NCI-H460 (cell line): ENCODE results near the genes SETD6, GOT2, TERB1 and NAE1.

DNA sequence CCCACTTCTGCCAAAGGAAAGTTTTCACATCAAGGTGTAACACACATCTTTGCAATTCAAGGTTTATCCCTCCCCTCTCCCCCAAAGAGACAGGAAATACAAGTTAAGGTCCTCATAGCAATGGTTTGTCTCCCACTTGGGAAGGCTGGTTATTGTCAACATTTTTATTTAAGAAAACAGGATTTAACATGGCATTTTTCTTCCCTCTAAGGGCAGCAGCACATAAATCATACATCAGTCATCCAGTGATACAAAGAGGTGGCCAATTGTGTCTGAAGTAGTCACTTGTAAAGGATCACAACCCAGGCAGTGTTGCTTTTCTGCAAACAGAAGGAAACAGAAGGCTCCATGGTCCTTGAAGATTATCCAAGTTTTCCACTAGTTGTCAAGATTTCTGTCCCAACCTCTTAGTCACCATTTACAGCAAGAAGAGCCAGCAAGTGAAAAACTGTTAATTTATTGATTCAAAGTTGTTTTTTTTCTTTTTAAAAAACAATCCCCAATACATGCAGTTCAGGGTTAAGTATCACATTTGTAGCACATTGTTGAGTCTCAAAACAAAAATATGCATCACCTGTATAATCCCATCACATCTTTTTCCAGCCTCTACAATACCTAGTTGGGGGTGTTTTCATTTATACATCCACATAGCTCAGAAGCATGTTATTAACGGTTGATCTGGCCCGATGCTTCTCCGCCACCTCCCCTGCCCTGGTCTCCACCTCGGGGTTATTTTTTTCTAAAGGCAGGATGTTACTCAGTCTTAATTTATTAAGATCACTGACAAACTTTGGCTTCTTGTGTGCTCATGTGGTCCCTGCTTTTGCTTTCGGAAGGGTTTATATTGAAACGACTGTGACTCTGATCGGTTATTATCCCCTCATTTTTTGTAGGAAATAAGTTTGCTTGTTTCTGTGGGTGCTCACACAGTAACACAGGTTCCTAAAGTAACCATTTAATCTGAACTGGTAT lies 30.5 kb upstream of the CFAP20 start:
RAMPAGE:
- cytosol, long total RNA: no peak
- long total RNA: no peak
- nucleus, long total RNA: no peak

DNA sequence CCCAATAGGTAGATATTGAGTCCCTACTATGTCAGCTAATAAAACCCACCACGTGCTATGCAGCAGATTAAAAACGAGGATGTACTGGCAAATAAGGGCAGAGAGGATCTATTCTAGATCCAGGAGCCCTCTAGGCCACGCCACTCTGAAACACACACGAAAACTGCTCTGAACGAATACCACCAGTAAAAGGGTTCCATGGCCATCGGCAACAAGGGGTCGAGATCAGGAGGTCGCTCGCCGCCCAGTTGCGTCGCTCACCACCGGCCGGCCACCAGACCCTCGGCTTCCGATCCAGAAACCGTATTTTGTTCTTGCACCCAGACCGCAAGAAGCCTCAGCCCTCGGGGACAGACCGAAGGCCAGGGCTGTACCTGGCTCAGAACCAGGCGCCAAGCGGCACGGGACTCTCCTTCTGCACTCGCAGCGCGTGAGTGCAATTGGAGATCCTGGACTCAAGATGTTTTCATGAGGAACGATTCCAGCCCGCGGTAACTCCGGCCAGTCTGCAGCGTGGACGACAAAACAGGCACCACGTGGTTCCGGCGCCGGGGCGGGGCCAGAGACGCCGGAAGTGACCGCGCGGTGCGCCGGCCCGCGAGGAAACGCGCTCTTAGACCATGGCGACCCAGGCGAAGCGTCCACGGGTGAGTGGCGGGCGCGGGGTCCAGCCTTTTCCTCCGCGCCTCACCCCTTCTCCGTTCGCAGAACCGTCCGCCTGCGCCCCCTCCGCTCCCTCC lies at the start of gene SETD6:
Gene SETD6 (plus strand): TSS at position 600 of the 740 bp plus-strand sequence.
RAMPAGE:
- cytosol, long total RNA: no peak
- long total RNA: no peak
- nucleus, long total RNA: no peak

DNA sequence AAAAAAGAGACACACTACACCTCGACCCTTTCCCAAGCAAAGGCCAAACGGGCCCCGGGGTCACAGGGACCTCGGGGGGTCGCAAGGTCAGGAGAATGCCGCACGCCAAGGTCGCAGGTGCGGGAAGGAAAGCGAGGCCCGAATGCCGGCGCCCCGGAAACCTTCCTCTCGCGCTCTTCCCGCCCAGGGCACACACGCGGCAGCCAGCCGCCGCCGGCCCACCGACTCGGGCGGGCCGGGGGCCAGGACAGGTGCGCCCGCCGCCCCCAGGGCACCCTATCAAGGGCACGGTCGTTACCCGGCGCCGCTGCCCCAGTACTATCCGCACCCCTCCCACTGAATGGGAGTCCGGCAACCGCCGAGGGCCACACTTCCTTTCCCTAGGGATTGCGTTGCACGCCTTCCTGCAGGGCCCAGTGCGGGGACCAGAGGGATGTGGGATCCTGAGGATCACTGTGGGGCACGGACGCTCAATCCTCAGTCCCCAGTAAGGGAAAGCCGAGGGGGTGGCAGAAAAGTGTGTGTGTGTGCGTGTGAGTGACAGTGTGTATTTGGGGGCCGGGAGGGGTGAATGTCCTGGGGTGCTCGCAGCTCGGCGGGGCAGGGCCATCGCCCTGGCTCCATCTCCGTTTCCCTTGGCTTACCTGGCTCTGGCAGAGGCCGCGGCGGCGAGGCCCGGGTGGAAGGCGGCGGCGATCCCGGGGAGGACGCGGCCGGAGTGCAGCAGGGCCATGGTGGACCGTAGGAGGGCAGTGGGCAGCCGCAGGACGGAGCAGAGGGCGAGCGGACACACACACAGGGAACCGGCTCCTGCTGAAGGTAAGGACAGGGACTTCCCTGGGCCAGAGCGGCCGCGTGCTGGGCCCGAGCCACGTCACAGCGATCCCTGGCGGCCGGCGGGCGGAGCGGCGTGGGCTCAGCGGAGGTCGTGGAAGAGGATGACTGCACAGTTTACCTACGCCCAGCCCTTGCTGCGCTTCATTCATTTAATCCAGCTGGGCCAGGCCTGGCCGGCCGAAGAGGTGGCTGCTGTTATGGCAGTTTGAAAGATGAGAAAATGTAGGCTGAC lies at the start of gene GOT2:
Gene GOT2 (minus strand): TSS at position 821 of the 1,069 bp plus-strand sequence.
RAMPAGE:
- cytosol, long total RNA: start-site peak on the minus strand centred at position 807 of the sequence, 86 bp wide, 1,197 and 2,154 reads in 2 replicates; start-site peak on the plus strand centred at position 918 of the sequence, 59 bp wide, 8 and 6 reads in 2 replicates
- long total RNA: start-site peak on the minus strand centred at position 793 of the sequence, 58 bp wide, 203 and 722 reads in 2 replicates
- nucleus, long total RNA: start-site peak on the minus strand centred at position 786 of the sequence, 71 bp wide, 515 and 347 reads in 2 replicates

DNA sequence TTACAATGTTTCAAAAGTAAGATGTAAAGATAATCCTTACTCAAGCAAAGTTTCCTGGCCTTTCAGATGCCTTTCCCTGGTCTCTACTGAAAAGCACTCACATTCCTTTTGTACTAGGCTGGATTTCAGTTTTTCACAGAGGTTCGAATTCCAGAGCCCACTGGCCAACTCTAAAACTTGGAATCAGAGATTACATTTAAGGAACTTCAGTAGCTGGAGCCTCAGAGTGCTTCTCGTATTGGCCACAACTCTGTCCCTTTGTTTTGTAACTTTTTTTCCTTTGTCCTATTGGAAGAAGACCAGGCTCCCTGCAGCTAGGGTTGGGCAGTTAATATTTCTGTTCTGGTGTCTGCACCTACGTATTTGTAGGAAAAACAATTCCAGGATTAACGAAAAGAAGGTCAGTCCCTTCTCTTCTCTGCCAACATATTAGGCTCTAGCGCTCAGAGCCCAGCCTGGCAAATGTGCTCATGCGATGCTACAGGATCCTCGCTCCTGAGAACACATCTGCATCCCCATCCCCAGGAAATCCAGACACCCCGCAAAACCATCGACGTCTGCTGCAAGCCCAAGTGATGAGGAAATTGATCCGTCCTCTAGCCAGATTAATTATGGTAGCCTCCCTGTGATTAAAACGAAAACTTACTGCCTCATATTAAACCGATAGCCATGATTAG lies 1.9 kb downstream of the CDH11 start:
RAMPAGE:
- cytosol, long total RNA: no peak
- long total RNA: no peak
- nucleus, long total RNA: no peak

DNA sequence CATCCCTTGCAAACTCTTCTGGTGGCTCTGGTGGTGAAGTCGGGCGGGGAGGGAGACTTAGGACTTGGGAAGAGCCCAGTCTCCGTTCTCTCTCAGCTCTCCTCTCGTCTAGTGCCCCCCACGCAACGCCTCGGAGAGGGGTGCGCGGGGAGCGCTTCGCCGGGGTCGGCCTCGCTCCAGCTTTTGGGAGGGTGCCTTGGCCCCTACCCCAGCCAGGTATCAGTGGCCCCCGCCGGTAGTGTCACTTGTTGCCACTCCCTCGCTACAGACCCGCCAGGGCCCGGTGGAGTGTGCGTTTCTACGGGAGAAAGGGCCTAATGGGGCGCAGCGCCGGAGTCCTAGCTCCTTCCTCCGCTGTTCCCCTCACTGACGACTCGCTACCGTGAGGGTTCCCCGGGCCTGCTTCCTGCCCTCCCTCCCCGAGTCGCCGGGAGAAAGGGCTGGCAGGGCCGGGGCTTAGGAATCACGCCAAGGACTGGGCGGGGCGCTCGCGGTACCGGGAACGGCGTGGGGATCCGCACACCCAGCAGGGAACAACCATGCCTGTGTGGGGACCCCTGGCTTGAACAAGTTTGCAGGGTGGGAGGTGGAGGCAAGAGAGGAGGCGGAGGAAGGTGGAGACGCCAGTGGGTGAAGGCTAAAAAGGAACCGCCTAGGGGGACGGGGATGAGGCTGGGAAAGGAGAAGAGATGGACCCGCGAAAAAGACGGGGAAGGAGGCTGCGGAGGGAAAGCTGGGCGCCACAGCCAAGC lies 975 bp upstream of the CDH11 start:
RAMPAGE:
- cytosol, long total RNA: no peak
- long total RNA: no peak
- nucleus, long total RNA: no peak

RAMPAGE:
- cytosol, long total RNA: no peak
- long total RNA: no peak
- nucleus, long total RNA: no peak
Measured at GRCh38 chr16:65187951-65188265, 66.0 kb upstream of the CDH11 start.

GRCh38 chr16:65634585-65634784 lies 512.6 kb upstream of the CDH11 start:
RAMPAGE:
- cytosol, long total RNA: no peak
- long total RNA: no peak
- nucleus, long total RNA: no peak

GRCh38 chr16:65652151-65652404 lies 530.2 kb upstream of the CDH11 start:
RAMPAGE:
- cytosol, long total RNA: no peak
- long total RNA: no peak
- nucleus, long total RNA: no peak

DNA sequence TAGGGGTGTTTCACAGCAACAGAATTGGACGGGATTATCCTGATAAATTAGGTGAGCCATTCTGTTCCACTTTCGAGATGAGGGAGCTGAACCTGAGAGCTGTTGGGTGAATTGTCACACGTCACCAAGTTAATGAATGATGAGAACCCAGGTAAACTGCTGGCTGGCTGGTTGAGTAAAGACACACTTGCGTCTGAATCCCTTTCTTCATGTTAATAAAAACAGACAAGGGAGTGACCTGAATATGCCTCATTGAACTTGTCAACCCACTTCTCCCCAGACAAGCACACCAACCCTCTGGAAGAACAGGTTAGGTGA lies 400.9 kb upstream of the CDH5 start:
RAMPAGE:
- cytosol, long total RNA: no peak
- long total RNA: no peak
- nucleus, long total RNA: no peak

RAMPAGE:
- cytosol, long total RNA: no peak
- long total RNA: no peak
- nucleus, long total RNA: no peak
Measured at GRCh38 chr16:66490643-66491229, 59.2 kb downstream of the TK2 start.

DNA sequence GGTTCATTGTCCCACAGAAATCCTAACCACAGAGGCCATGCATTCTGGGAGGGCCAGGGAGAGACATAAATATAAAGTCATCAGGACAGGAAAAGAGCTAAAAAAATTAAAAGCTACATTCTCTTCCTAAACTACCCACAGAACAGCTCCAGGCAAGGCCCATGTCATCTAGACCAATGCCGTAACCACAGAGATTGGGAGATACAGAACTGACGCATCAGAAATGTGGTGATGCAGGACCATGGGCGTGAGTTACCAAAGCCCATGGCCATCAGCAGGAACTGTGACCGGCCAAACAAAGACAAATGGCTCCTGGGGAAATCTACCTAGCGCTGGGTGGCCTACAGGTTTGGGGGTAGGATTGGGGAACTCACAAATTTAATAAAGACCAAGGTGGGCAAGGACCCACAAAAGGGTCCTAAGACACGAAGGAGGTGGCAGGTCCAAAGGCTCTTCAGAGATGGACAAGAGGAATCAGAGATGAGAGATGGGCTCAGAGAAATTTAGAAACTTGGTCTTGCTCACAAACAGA lies 24.0 kb downstream of the TK2 start:
RAMPAGE:
- cytosol, long total RNA: no peak
- long total RNA: no peak
- nucleus, long total RNA: no peak

RAMPAGE:
- cytosol, long total RNA: no peak
- long total RNA: no peak
- nucleus, long total RNA: no peak
Measured at GRCh38 chr16:66531238-66531623, 18.7 kb downstream of the TK2 start.

GRCh38 chr16:66608107-66608863 lies 3.8 kb downstream of the CMTM3 start:
RAMPAGE:
- cytosol, long total RNA: no peak
- long total RNA: no peak
- nucleus, long total RNA: no peak

DNA sequence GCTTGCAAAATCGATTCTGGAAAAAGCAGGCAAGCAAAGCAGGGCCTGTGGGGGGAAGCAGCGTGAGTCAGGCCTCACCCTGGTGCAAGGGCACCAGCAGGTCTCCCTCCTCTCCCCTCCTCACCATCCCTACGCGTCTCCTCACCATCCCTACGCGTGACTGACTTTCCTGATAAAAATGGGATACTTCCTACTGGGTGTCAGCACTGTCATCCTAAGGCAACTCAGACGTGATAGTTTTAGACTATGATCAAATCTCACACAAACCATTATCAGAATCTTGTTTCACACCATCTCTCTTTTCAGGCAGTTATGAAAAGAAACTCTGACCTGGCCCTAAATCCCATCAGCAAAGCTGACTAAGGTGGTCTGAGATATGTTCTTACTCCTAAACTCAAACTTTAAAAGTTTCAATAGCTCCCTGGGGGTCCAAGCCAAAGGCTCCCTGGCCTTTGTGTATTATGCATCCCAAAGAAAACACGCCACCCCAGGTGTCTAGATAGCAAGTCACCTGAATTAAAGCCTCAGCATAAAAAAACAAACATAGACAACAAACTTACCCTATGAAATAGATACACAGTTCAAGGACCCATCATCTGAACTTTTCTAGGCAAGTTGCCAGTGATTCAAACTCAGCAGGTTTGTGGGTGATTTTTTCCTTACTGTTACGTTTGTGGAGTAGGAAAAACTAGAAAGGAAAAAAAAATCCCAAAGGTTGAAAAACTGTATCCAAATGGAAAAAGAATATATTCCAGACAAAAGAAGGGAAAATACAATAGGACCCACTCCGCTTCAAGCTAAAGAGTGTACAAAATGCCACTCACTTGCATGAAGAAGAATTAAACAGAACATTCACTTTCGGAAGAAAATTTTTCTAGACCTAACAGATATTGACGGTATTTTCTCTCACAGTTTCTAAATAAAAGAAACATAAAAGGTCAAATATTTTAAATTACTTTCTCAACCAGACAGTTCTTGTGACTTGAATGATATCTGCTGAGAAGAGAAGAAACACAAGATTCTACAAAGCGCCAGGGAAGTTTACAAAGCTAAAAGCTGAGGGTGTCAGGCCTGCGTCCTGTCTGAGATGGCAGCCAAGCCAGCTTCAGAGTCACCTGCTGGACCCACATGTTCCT lies 12.5 kb downstream of the CMTM3 start:
RAMPAGE:
- cytosol, long total RNA: no peak
- long total RNA: no peak
- nucleus, long total RNA: no peak

DNA sequence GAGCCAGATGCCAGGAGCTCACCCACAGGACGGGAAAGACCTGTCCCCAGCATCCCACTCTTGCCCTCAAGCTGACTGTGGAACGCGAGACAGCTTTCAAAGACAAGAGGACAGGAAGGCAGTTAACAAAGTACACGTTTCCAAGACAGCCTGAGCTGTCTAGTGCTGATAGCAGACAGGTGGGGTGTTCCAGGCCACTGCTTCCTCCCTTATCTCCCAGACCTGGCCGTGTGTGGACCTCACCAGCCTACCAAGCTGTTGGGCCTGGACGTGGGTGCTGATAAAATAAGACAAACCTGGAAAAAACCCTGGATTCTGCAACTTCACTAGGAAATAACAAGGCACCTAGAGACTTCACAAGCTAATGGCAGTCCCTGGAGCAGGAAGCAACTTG lies 13.3 kb downstream of the CMTM3 start:
RAMPAGE:
- cytosol, long total RNA: no peak
- long total RNA: no peak
- nucleus, long total RNA: no peak

DNA sequence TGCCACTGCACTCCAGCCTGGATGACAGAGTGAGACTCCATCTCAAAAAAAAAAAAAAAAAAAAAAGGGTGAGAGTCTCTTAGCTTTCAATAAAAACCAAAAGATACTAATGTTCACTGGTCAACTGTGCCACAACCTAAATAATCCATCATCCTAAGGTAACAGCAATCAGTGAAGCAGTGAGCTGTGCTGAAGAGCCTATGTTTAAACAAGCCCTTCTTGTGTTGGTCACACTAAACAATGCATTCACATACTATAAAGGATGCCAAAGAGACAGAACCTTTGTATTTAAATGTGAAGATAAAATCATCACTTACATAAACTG lies 7.9 kb downstream of the DYNC1LI2 start:
RAMPAGE:
- cytosol, long total RNA: no peak
- long total RNA: no peak
- nucleus, long total RNA: no peak

RAMPAGE:
- cytosol, long total RNA: no peak
- long total RNA: no peak
- nucleus, long total RNA: no peak
Measured at GRCh38 chr16:66801506-66801868, at the start of gene TERB1. Gene TERB1, minus strand, starts transcription at chr16:66801584.

DNA sequence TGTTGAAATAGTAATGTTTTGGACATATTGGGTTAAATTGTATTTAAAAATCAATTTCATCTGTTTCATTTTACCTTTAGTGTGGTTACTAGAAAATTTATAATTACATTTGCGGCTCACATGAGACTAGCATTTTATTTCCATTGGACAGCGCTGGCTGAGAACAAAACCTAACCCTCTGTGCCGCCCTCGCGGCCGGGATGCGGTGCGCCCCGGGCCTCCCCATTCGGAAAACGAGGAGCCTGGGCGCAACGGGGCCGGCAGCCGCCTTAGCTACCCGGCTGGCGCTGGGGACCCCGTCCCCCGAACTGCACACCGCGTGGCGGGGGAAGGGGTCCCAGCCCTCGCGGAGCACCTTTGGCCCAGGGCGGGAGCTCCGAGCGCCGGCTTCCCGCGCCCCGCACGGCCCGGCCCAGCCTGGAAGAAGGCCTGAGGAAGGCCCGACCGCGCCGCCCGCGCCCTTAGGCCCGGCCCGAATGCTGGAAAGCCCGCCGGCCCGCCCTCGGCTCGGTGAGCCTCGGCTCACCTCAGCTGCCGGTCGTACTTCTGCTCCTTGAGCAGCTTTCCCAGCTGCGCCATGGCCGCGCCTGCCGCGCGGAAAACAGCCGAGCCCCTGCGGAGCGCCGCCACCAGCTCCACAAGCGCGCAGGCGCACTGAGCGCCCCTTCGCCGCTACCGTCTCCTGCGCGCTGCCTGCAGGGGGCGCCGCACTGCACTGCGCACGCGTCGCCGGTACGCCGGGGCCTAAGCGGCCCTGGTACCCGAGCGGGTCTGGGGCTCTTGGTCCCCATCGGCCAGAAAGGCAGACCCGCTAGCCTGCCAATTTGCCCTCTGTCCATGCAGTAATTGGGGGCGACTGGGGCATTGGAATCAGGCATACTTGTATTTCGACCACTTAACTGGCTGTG lies at the start of gene NAE1:
Gene NAE1 (minus strand): TSS at position 656 of the 908 bp plus-strand sequence.
RAMPAGE:
- cytosol, long total RNA: start-site peak on the minus strand centred at position 624 of the sequence, 67 bp wide, 5,265 and 7,992 reads in 2 replicates
- long total RNA: start-site peak on the minus strand centred at position 618 of the sequence, 55 bp wide, 1,110 and 2,842 reads in 2 replicates
- nucleus, long total RNA: start-site peak on the minus strand centred at position 618 of the sequence, 55 bp wide, 5,244 and 1,194 reads in 2 replicates

DNA sequence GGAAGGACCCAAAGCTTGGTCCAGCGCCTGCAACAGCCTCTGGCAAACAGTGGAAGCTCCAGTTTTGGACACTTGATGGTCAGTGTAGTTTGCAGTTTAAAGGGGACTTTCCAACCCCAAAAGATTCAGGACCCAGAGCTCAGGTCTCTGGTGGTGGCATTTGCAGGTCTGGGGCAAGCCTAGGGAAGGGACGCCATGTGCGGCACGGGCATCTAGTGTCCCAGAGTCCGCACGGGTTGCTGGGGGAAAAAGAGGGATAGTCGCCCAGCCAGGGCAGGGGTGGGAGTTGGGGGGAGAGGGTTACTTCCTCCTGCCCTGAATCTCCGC lies 305 bp upstream of the CA7 start:
RAMPAGE:
- cytosol, long total RNA: no peak
- long total RNA: no peak
- nucleus, long total RNA: no peak

DNA sequence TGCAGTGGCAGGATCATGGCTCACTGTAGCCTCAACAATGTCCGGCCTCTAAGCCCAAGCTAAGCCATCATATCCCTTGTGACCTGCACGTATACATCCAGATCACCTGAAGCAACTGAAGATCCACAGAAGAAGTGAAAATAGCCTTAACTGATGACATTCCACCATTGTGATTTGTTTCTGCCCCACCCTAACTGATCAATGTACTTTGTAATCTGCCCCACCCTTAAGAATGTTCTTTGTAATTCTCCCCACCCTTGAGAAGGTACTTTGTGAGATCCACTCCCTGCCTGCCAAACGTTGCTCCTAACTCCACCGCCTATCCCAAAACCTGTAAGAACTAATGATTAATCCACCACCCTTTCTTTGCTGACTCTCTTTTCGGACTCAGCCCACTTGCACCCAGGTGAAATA lies 16.3 kb downstream of the PDP2 start:
RAMPAGE:
- cytosol, long total RNA: no peak
- long total RNA: no peak
- nucleus, long total RNA: no peak